Hematopoietic multipotent progenitor cell (in vitro differentiated cells): ENCODE measurements around a stretch of chr2.

- CAGE, long polyA plus RNA, result no peak
Observed at GRCh38 chr2:3557564-3558186, 458 bp downstream of the RNASEH1 start.

GRCh38 chr2:3620708-3621279 is 25.9 kb downstream of the COLEC11 start:
- CAGE, long polyA plus RNA, result no peak

- CAGE, long polyA plus RNA, result no peak
Observed at GRCh38 chr2:3706955-3707332, 3.6 kb downstream of the DCDC2C start.

GRCh38 chr2:4572325-4572704 is 868.9 kb downstream of the DCDC2C start:
- CAGE, long polyA plus RNA, result no peak

GRCh38 chr2:5467600-5467799 is 224.7 kb upstream of the SOX11 start:
- CAGE, long polyA plus RNA, result no peak

DNA sequence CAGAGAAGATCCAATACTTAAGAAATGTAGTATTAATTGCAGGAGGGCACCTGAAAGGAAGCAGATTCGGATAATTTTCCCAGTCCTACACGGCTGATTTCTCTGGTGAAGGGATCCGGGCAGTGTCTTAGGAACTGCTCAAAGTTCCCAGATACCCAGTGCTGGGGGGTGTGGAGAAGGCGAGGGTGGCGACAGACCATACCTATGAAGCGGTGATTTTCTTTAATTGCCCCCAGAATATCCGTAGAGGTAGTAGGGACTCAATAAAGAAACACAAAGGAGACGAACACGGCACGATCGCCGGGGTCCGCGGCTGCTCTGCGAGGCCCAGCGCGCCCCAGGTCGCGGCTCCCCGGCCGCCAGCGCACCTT is 1.4 kb upstream of the SOX11 start:
- CAGE, long polyA plus RNA, result no peak

DNA sequence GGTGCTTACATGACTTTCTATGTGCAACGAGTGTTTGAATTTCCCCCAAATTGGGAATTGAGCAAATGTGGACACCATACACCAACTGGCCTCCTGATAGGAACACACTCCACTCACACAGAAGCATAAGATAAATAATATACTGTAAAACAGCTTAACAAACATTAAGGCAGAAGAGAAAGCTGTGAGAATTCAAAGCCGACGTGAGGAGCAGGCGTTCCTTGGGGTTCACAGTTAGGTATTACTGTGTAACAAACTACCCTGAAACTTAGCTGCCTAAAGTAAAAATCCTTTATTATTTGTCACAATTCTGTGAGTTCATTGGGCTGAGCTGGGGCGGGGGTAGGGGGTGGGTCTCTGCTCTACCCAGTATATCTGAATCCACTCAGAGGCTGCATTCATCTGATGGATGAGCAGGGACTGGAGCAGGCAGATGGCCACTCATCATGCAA is 94.7 kb downstream of the SOX11 start:
- CAGE, long polyA plus RNA, result no peak

DNA sequence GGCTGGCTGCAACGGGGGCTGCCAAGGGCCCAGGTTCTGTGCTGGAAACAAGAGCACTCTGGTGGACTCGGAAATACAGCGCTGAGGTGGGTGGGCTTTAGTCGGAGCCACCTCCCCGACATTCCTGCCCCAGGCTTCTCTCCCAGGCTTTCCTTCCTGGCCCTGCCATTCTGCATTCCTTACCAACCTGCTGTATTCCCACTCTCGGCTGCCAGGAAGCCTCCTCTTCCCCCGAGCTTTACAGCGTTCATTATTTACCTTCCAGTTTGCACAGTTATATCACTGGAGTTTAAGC is 246.3 kb downstream of the SOX11 start:
- CAGE, long polyA plus RNA, result no peak

DNA sequence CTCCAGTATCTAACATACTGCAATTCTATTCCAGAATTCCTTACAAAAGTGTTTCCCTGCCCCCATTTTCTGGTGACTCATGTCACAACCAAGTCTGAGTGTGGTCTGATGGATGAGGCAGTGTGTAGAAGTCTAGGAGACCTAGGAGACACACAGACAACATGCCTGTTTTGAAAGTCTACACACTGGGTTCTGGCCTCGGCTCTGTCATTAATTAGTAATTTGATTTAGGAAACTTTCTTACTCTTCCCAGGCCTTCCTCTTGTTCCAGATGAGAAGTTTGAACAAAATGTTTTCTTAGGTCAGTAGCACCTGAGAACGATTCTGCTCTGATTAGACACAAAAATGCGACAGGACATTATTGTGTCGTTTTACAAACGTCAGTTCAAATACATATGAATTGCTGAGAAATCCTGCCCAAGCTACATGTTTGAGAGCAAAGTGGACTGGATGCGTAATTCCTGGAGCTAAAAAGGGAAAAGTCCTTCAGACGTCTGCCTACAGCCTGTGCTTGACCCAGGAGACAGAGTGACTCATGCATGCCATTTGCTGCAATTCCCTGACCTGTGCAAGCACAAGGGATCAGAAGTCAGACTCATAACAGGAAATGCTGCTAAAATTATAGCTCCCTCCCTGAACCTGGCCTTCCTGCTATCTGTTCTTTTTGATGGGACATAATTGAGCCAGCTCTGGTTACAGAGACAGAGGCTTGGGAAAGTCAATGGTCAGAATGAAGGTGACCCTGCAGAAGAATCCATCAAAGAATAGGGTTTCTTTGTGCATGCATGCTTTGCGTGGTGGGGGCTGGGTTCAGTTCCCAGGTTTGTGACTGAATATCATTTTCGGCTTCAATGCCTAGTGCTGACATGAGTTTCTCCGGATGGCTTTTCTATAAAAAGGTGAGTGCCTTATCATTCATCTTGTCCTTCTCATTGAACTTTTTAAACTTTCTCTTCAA is 494.5 kb downstream of the SOX11 start:
- CAGE, long polyA plus RNA, result no peak

DNA sequence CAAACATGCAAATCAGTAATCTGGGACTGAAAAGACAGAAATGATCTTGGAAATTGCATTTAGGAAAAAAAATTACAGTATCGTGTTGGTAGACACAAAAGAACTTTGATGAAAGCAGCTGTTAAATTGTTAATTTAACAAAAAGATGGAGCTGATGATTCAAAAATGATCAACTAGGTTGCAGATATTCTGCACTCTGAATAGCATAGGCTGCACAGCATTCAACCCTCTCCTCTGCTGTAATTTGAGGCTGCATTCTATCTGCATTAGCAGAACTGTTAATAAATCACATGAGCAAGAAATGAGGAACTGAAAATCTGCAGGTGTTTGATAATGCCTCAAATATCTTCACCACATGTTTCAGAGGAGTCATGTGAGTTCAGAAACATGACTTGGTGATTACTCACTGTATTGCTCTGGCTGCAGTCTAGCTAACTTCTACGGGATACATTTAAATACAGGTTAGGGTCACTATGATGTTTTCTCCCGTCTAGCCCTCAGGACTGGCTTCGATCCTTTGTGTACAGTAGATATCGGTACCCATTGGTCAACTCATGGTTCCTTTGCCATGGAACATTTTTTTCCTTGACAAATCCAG is 520.2 kb downstream of the CMPK2 start:
- CAGE, long polyA plus RNA, result no peak

DNA sequence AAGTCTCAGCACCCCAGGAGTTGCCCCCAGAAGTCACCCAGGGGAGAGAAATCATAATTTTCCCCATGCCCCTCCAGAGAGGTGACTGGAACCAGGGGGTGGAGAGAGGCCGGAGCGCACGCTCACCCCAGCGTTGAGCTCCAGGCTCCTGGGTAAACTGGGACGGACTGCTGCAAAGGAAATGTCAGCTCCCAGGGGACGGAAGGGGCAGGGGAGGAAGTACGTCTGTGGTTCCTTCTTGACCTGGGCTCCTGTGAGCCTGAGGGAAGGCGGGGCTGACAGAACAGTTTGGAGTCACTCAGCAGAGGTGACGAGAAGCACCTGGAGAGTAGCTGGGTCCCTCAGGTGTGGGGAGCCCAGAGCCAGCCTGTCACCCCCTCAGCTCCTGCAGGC is 44.5 kb downstream of the CMPK2 start:
- CAGE, long polyA plus RNA, result no peak

GRCh38 chr2:6883444-6883844 is 5.9 kb downstream of the RSAD2 start:
- CAGE, long polyA plus RNA, result no peak

- CAGE, long polyA plus RNA, result no peak
Observed at GRCh38 chr2:6890100-6890470, 12.5 kb downstream of the RSAD2 start.

GRCh38 chr2:7020327-7020811 is 103.2 kb downstream of the RNF144A start:
- CAGE, long polyA plus RNA, result no peak

- CAGE, long polyA plus RNA, result no peak
Observed at GRCh38 chr2:8118908-8119397, 562.9 kb upstream of the ID2 start.

GRCh38 chr2:8119398-8119715 is 562.5 kb upstream of the ID2 start:
- CAGE, long polyA plus RNA, result no peak

DNA sequence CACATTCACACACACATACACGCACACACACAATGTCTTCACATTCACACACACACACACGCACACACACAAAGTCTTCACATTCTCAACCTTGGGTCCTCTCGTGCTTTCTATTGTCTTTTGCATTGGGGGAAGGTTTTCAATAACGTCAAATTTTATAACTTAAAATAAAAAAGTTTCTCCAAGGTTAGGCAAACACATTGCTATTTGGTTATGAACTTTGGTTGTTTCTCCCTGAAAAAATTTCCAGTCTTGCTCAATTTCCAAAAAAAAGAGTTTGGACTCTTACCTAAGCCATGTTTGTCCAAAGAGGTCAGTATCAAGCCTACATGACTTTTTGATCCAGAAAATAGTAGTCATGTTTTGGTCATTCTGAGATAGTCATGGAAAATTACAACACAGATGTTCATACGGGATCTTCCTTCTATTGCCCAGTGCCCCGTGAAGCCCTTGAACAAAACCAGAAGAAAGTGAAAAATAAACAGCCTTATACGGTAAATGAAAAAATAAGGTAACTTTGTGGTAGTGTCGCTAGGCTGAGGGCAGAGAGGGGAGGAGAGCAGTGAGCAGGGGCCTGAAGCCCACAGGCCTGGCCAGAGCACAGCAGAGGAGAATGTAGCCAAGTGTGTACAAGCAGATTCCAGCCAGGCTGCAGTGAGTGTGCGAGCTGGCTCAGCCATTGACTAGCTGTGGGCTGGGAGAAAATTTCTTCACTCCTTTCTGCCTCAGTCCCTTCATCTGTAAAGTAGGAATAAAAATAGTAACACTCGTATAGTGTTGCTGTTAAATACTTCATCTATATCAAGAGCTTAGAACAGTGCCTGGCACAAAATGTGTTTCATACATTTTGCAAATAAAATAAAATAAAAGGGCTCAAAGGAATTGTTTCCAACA is 542.6 kb upstream of the ID2 start:
- CAGE, long polyA plus RNA, result no peak

GRCh38 chr2:8140963-8141960 is 540.6 kb upstream of the ID2 start:
- CAGE, long polyA plus RNA, result no peak

GRCh38 chr2:8303480-8304117 is 378.3 kb upstream of the ID2 start:
- CAGE, long polyA plus RNA, result no peak

GRCh38 chr2:8305071-8305959 is 376.5 kb upstream of the ID2 start:
- CAGE, long polyA plus RNA, result no peak